Frontal cortex (tissue), 2 donors: ENCODE data around the gene SPDYE5.

GRCh38 chr7:74492696-74492895, 38.9 kb downstream of the GTF2IRD1 start:
- RAMPAGE, long total RNA, result no peak

DNA sequence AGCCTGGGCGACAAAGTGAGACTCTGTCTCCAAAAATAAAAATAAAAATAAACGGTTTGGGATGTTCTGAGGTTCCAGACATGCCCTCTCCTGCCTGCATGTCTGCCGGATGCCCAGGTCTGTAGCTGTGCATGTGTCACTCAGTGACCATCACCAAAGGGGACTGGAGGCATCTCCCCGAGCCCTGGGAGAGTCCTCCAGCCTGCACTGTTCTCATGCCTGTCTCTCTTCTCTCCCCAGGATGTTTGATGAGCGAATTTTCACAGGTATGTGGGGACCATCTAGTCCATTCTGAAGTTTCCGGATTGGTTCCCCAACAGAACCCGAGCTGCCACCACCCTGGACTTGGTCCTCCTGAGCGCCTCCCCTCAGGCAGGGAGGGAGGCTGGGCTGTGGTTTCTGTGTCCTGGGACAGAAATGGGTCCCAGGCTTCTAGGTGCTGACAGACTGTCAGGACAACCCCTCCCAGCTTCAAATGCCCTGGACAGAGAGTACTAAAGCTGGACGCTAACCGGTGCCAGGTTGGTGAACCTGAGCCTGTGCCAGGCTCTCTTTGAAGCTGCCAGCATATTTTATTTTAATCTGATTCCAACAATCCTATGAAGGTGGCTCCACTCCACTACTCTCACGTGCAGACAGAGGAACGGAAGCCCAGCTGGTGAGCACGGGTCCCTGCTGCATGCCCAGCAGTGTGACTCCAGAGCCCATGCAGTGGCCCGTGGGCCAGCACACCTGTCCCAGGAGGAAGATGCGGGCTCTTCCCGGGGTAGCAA, 81.4 kb downstream of the GTF2IRD1 start:
- RAMPAGE, long total RNA, result no peak

- RAMPAGE, long total RNA, result no peak
Measured at GRCh38 chr7:74569519-74569905, 88.0 kb upstream of the GTF2I start.

- RAMPAGE, long total RNA, result no peak
Measured at GRCh38 chr7:74604259-74604810, 53.2 kb upstream of the GTF2I start.

DNA sequence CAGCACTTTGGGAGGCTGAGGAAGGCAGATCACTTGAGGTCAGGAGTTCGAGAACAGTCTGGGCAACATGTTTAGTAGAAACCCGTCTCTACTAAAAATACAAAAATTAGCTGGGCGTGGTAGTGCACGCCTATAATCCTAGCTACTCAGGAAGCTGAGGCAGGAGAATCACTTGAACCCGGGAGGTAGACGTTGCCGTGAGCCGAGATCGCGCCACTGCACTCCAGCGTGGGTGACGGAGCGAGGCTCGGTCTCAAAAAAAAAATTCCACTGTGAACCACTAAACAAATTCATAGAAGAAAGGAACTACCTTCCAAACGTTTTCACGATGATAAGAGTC, 1.9 kb upstream of the GTF2I start:
- RAMPAGE, long total RNA, result no peak

- RAMPAGE, long total RNA, result no peak
Measured at GRCh38 chr7:74690835-74691134, 33.3 kb downstream of the GTF2I start.

DNA sequence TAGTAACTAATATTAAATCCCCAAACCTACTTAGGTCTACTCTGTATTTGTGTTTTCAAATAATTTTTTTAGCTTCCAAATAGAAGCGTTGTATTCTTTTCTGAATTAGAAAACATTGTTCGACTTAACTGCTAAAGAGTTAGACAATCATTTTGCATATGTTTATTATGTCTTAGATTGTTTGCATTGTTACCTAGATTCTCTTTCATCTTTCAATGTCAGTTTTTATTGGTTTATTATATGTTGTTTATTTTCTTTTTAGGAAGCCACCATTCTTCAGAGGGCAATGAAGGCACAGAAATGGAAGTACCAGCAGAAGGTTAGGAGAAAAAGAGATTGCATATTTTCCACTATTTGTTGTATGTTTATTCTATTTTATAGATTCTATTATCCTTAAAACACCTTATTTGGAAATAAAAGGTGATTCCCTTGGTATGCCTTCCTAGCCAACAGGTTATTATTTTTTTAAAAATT, 57.1 kb upstream of the NCF1 start:
- RAMPAGE, long total RNA, result no peak

GRCh38 chr7:74728655-74729156, 45.1 kb upstream of the NCF1 start:
- RAMPAGE, long total RNA, result no peak

DNA sequence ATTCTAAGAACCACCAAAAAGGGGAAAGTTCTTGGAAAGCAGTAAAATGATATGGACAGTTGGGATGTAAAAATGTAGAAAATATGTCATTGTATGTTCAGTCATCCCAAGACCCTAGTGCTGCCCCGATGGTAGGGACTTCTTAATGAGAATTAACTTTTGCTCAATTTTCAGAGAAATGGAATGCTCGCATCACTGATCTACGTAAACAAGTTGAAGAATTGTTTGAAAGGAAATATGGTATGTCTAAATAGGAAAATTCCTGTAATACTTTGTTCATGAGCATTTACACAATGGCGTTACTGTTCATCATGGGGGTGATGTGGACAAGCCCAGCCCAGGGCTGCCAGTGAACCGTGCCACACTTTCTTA, 43.8 kb upstream of the NCF1 start:
- RAMPAGE, long total RNA, result no peak

DNA sequence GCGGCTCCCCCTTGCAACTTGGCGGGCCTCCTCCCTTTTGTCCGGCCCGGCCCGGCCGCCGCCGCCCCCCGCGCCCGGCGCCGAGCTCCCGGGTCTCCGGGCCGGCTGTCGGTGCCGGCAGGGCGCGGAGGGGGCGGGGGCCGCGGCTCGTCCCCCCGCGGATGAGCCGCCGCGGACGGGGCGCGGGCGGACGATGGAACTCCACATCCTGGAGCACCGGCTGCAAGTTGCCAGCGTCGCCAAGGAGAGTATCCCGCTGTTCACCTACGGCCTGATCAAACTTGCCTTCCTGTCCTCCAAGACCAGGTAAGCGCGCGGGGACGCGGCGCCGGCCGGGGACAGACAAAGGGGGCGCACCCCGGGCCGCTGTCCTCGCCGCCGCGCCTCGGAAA, 284 bp downstream of the CASTOR2 start:
- RAMPAGE, long total RNA, result no peak

GRCh38 chr7:75025899-75026644, 47.5 kb downstream of the RCC1L start:
- RAMPAGE, long total RNA, result no peak

- RAMPAGE, long total RNA, result no peak
Measured at GRCh38 chr7:75415658-75416635, 20.5 kb downstream of the TRIM73 start.

- RAMPAGE, long total RNA, result no peak
Measured at GRCh38 chr7:75417736-75418753, 22.6 kb downstream of the TRIM73 start.

DNA sequence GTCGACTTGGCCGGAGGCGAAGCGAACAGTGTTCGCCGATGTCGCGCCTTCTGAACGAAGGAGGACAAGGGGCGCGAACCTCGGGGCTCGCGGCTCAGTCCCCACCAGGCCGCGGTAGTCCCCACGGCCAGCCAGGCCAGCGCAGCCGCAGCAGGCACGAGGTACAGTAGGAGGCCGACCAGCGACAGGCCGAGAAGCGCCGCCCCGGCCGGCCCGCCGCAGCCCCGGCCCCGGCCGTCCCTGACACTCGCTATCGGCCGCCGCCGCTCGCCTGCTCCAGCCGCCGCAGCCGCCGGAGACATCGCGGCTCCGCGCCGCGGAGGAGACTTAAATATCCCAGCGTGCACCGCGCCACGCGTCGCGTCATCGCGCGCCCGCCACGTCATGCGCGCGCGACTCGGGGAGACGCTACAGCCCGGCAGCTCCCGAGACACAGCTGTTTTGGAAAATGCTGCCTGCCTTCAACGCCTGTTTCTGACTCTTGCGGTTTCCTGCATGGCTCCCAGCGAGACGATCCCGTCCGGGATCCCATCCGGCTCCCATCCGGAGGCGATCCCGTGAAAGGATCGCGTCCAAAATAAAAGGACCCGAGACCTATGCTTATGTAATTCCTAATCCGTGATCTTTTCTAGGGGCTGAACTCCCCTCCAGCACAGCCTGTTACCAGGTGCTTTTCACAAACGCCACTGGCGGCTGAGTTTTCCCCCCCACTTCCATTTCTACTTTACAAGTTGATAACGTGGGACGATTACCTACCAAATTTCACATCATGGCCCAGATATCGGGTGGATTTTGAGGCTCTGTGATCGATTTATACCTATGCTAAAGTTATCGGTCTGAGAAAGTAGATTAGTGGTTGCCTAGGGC, 43.4 kb downstream of the POM121C start:
- RAMPAGE, long total RNA, result no peak

- RAMPAGE, long total RNA, result no peak
Measured at GRCh38 chr7:75492013-75492503, at the start of gene SPDYE5. Gene SPDYE5 (plus strand): TSS chr7:75492320.

DNA sequence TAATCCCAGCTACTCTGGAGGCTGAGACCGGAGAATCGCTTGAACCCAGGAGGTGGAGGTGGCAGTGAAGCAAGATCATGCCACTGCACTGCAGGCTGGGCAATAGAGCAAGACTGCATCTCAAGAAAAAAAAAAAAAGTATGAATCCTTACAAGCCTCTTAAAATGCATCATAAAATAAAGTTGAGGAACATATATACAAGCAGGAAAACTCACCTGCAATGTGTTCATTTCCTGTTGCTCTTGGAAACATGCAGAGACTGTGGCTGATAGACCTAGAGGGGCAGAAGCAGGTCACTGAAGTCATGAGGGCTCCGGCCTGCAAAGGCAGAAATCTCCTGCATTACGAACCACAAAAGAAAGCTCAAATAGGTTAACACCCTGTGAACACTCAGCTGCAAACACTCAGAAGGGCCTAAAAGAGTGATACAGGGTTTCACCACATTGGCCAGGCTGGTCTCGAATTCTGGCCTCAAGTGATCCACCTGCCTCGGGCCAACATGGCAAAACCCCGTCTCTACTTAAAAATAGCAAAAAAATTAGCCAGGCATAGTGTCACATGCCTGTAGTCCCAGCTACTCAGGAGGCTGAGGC, 33.7 kb downstream of the SPDYE5 start:
- RAMPAGE, long total RNA, result no peak

- RAMPAGE, long total RNA, result no peak
Measured at GRCh38 chr7:75617631-75618281, 121.0 kb downstream of the HIP1 start.

GRCh38 chr7:75649288-75650160, 89.2 kb downstream of the HIP1 start:
- RAMPAGE, long total RNA, result no peak

GRCh38 chr7:75650574-75651173, 88.1 kb downstream of the HIP1 start:
- RAMPAGE, long total RNA, result no peak

- RAMPAGE, long total RNA, result no peak
Measured at GRCh38 chr7:75671295-75671767, 67.4 kb downstream of the HIP1 start.